Cardiac fibroblast (primary cell): Measurements from ENCODE around the genes HILPDA and KCP.

GRCh38 chr7:128455381-128456594 is at the start of gene HILPDA:
HILPDA (plus strand) TSS chr7:128455878.
- RRBS: 1% methylated on average over 27 of the region's 73 CpGs

DNA sequence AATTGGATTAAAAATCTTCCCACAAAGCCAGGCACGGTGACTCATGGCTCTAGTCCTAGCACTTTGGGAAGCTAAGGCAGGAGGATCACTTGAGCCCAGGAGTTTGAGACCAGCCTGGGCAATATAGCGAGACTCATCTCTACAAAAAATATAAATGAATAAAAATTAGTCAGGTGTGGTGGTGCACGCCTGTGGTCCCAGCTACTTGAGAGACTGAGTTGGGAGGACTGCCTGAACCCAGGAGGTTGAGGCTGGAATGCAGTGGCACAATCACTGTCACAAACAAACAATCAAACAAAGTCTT is 79.0 kb downstream of the METTL2B start:
- RRBS: no CpG with 5 or more reads among the region's 3 CpGs

DNA sequence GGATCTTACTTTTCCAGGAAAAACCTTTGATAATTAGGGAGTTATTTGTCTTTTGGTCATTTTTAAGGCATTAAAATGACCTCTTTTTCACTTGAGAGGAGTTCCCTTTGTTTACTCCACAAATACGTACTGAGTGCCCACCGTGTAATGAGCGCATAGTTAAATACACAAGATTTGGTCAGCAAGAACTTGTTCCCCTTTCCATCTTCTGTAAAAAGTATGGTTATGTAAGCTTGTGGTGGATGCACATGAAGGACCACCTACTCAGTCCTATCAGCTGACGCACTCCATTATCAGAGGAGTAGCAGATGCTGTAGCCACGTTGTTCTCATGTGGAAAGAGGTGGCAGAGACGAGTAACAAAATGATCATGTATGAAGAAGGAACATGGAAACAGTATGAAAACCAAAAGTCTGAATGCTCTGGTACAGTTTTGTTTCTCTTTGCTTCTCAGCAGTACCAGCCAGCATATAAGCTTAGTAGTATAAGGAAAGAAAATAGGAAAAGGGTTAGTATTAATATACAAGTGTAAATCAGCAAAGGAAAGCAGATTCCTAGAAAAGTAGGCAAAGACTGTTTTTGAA is 78.0 kb upstream of the GARIN1A start:
- RRBS: no CpG with 5 or more reads among the region's 6 CpGs

DNA sequence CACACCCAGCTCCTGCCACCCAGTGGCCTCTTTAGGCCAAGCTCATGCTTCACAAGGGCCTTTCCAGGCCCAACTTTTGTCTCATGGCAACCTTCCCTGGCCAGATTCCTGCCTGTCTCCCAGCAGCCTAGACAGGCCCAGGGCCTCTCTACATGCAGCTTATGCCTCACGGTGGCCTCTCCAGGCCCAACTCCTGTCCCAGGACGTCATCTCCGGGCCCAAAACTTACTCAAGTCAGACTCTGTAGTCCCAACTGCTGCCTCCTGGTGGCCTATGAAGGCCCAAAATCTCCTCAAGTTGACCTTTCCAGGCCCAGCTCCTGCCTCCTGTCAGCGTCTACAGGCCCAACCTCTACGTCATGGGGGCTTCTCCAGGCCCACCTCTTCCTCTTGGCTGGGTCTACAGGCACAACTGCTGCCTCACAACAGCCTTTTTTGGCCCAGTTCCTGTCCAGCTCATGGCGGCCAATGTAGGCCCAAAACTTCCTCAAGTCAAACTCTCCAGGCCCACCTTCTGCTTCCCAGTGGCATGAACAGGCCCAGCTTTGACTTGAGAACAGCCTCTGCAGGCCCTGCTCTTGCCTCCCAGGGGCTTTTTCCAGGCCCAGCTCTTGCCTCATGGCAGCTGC is 20.4 kb upstream of the GARIN1A start:
- RRBS: no CpG with 5 or more reads among the region's 6 CpGs

GRCh38 chr7:128773508-128773933 is 2.1 kb downstream of the OPN1SW start:
- RRBS: no CpG with 5 or more reads among the region's 12 CpGs

DNA sequence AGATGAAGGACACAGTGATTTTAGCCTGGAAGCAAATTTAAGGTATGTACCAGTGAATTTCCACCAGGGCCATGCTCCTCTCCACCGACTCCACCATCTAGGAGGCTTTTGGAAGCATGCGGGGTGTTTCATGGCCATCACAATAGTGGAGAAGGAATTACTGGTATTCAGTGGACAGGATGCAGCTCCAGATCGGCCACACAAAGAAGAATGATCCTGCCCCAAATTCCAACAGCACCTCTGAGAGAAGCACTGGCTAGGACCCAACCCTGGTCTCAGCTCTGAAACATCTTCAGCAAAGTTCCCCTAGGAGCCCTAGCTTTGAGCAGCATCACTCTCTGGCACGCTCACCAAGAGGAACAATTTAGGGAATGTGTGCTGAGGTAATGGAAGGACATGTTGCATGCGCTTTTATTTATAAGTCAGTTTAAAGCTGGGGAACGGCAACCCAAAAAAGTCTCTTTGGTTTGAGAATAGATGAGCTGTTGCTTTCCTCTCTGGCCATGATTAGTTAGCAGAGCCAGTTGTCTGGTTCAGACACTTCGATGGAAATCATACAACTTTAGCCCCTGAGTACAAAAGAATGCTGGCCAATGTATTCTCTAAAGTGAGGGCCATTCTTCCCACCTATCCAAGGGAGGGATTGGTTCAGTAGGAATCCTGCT is 5.6 kb upstream of the OPN1SW start:
- RRBS: no CpG with 5 or more reads among the region's 7 CpGs

- RRBS: no CpG with 5 or more reads among the region's 10 CpGs
Observed at GRCh38 chr7:128792588-128793157, 905 bp downstream of the CCDC136 start.

DNA sequence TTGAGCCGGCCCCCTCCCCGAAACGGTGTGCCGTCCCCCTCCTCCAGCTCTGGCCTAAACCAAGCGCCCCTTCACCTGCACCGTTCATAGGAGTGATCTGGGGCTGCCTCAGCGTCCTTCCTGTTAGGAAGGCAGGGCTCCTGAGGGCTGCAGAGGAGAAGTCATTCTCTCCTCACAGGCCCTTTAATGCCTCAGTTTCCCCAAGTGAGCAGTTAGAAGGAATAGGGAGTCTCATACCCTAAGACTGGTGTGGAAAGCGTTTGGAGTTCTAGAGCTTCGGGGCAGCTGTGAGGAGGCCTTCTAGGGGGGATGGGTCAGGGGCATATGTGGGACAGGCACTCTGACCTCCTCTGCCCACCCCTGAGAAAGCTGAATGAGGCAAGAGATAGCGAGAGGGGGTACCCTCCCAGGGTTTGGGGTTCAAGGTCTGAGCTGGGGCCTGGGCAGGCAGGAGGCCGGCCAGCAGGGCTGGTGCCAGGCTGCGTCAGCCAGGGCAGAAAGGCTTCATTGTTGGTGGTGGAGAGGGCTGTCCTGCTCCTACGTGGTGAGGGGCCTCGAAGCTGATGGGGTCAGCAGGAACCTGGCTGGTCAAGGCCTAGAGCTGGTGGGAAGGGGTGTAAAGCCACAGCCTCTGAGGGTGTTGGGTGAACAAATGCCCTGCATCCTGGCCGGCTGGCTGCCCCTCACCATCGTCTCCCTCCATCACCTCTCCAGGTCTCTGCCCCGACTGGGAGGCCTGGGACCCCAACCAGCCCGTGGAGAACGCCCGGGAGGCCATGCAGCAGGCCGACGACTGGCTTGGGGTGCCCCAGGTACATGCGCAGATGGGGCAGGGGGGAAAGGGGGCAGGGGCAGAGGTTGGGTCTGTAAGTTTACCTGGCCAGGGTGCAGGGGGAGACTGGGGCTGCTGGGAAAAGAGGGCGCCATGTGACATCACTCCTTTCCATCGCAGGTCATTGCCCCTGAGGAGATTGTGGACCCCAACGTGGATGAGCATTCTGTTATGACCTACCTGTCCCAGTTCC is 6.6 kb downstream of the FLNC start:
- RRBS: no CpG with 5 or more reads among the region's 26 CpGs

- RRBS: no CpG with 5 or more reads among the region's 18 CpGs
Observed at GRCh38 chr7:128840407-128841018, 10.3 kb downstream of the FLNC start.

DNA sequence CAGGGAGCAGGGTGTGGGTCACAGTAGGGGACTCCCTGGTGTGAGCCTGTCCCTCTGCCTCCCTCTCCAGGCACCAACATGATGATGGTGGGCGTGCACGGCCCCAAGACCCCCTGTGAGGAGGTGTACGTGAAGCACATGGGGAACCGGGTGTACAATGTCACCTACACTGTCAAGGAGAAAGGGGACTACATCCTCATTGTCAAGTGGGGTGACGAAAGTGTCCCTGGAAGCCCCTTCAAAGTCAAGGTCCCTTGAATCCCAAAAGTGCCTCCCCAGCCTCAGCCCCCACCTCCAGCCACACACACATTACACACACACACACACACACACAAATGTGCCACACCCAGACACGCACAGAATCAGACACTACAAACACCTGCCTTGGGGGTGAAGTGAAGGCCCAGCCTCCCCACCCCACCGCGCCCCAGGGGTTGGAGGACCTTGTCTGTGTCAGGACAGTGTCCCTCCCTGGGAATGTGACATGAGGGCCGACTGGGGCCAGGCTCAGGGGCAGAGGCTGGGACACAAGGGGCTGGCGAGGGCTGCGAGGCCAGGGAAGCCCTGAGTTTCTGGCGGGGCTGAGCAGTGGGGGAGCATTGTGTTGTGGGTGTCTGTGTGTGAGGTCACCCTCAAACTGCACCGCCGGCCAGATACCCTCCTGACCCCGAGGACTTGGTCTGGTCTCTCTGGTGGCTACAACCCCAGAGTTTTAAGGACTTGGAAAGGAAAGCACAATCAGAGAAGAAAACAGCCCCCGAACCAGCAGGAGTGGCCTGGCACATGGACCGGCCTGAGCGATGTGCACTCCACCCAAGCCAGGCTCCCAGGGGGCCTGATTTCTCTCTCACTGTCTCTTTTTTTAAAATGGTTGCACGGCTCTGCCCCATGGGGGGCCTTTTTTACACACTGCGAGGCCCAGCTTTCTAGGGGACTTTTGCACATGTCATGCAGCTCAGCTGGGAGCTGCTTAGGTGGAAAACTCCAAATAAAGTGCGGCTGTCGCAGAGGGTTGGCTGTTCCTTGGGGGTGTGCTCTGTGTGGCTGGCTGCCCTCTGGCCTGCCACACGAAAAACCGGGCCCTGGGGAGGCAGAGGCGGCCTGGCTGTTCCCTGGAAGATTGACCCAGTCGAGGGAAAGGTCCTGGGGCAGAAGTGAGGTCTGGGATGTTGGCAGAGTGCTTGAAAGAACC is 4.0 kb upstream of the ATP6V1F start:
- RRBS: no CpG with 5 or more reads among the region's 26 CpGs

GRCh38 chr7:128910571-128910918 is at the start of gene KCP:
KCP (minus strand) TSS chr7:128910709.
- RRBS: 0% methylated on average over 5 of the region's 33 CpGs

GRCh38 chr7:128941935-128942429 is 4.3 kb downstream of the IRF5 start:
- RRBS: no CpG with 5 or more reads among the region's 13 CpGs

DNA sequence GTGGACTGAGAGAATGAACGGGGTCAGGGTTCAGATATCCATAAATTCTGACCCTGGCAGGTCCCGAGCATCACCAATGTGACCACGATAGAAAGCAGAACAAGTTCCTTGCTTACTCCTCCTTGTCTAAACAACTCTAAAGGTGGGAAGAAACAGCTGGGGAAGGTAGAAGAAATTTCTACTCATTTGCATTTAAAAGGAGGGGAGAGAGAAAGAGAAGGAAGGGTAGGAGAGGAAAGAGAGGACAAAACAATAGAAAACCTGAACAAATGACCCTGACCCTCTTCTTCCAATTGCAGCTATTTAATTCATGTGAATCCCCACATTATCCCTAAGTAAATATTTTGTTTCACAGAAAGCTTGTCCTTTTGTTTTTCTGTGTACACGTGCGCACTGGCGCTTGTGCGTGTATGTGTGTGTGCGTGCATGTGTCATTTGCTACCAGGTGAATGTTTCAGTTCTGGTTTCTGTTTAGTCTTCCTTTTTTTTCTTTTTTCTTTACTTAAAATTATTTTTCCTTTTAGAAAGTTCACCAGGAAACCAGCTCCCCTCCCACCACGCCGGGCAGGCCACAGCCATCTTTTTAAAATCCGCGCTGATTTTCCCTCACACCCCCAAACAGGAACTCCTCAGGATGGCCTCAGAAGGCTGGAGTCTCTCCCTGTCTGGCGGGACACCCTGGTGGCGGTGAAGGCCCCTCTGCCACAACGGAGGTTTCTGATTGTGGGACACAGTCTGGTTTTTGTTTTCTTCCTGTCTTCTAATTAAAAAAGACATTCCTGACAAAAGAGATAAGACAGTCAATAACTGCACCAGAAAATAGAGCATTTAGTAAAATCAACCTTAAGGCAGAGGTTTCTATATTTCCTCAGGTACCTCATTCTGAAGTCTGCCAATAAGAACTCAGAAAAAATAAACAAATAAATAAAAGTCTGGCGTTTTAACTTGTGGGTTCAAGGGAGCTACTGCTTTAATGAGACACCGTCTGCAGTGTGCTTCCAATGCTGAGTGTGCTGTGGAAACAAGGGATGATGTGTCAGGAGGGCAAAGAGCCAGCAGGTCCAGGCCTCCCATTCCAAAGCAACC is 17.2 kb downstream of the IRF5 start:
- RRBS: no CpG with 5 or more reads among the region's 17 CpGs

- RRBS: no CpG with 5 or more reads among the region's 14 CpGs
Observed at GRCh38 chr7:129554068-129554547, 51.8 kb downstream of the SMKR1 start.

DNA sequence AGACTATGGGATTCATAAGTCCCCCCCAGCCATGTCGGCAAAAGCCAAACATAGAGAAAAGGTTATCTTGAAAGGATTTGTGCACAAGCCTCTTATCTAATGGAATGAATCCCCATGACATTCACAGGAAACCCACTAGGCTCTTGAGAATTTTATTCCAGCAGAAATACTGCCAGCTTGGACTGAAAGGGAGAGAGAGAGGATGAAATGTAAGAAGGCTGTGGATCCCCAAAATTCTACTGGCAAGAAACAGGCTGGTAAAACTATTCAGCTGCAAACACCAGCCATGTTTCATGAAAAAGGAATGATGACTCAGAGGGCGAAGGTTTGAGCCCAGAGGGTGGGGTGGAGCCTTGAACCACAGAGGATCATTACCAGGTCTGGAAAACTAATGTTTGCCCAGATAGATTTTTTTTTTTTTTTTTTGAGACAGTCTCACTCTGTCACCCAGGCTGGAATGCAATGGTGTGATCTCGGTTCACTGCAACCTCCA is 41.8 kb upstream of the NRF1 start:
- RRBS: no CpG with 5 or more reads among the region's 3 CpGs

GRCh38 chr7:129780743-129781265 is 169.3 kb downstream of the NRF1 start:
- RRBS: 2% methylated on average over 14 of the region's 32 CpGs

GRCh38 chr7:129826592-129826928 is 126.2 kb downstream of the UBE2H start:
- RRBS: no CpG with 5 or more reads among the region's 11 CpGs

DNA sequence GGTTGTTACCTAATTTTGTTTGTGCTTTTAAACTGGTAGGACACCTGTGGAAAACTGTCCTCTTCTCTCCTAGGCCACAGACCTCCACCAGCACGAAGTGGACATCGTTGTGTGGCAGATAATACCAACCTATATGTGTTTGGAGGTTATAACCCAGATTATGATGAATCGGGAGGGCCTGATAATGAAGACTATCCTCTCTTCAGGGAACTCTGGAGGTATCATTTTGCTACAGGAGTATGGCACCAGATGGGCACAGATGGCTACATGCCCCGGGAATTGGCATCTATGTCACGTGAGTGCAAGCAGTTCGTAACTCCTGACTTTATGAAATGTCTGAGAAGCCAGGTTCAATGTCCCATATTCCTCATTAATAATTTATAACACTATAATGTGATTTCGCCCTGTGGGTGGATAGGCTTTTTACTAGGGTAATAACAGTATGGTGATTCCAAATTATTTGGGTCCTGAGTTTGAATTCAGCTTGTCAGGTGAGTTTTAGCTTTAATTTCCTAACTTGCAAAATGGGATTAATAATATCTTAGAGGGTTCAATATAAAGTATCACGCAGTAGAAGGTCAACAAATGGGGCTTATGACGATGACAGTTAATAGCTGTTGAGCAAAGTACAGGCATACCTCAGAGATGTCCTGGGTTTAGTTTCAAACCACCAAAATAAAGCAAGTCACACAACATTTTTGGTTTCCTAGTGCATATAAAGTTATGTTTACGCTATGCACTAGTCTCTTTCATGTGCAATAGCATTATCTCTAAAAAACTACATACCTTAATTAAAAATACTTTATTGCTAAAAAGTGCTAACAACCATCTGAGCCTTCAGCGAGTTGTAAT is 46.3 kb downstream of the KLHDC10 start:
- RRBS: no CpG with 5 or more reads among the region's 11 CpGs

DNA sequence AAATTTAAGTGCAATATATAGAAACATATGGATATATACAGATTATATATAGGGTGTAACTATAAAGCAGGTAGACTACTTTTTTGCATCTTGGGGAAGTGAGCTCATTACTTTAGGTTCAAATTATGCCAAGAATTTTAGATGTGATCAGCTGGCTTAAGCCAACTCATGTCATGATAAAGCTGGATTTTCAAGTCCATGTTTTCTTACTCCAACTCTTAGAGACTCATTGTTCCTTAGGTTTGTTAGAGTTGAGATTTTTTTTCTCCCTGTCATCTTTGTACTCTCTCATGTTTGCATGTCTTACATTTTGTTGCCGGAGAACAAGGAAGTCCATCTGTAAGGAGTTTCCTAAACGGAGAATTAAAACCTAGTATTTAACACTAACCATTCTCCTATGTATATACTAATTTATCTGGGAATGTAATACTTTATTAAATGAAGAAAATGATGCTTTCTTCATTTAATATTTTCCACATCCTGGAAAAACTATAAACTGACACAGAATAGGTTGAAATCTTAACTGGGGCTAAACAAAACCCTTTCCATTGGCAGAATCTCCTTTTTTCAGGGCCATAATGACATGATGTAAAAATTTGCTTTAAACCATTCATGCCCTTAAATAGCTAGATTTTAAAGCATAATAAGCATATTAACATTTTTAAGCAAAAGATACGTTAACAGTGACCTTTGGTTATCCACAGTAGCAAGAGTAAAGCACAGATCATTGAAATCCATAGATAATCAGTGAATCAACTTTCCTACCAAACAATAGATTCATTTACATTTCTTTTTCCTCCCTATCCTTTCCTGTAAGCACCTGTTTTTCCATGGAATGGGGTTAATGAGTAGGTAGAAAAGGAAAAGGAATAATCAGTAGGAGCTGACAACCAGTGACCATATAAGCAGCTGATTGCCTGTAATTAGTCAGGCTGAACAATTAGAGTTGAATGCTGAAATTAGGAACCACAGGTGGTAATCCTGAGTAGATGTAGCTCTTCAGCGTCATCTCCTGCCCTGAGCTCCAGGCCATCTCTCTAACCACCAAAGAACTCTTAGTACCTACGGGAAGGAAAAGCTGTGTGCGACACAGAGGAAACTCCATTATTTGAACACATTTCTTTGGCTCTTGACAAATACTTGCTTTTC is 63.4 kb downstream of the KLHDC10 start:
- RRBS: no CpG with 5 or more reads among the region's 6 CpGs